Mucosa of descending colon (tissue), 1 donor: Measurements from ENCODE around the genes FMNL3 and RACGAP1.

DNA sequence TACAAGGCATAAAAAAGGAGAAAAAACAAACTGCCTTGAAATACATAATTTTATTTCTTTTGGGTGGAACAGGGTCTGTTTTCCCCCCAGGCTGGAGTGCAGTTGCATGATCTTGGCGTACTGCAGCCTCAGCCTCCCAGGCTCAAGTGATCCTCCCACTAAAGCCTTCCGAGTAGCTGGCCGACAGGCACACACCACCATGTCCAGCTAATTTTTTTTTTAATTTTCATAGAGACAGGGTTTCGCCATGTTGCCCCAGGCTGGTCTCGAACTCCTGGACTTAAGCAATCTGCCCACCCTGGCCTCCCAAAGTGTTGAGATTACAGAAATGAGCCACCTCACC lies 4.2 kb upstream of the TUBA1C start:
- PRO-cap: no peak

GRCh38 chr12:49558412-49558844 lies 9.5 kb downstream of the MCRS1 start:
- PRO-cap: no peak

DNA sequence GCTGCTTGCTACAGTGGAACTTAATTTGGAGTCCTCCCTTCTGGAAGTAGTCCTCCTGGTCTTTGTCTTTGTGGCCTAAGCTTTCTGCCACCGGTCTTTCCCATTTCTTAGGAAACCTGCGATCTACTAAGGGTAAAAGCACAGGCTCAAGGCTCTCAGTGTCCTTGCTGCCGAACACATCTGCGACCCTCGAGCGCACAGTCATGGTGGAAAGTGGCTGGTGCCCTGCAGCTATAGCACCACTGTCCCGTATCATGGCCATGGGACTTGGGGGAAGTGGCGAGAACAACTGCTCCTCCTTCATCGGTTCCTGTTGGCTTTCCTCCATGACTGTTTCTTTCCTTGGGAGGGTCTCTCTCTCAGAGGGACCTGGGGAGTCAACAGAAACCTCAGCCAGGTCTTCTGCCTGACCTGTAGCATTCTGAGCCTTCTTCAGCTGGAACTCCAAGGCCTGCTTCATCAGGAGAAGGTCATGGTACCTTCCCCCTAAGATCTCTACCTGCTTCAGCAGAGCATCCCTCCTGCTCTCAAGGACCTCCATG lies 5.1 kb downstream of the FAM186B start:
- PRO-cap: no peak

DNA sequence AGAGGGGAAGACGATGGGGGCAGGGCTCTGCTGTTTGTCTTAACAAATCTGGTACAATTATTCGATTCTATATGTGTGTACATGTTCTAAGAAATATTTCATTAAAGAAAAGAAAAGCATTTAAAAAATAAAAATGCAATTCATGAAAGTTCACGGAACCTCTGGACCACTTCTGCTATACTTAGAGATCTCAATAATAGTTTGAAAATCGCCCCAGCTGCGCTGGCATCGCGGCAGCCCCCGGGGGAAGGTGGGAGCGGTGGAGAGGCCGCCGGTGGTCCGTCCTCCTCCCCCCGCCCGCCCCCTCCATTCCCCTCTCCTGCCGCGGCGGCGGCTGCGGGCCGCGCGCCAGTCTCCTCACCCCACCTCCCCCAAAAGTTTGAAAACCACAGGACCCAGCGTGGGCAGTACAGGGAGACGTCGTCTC lies 1.4 kb upstream of the PRPF40B start:
- PRO-cap: no peak

DNA sequence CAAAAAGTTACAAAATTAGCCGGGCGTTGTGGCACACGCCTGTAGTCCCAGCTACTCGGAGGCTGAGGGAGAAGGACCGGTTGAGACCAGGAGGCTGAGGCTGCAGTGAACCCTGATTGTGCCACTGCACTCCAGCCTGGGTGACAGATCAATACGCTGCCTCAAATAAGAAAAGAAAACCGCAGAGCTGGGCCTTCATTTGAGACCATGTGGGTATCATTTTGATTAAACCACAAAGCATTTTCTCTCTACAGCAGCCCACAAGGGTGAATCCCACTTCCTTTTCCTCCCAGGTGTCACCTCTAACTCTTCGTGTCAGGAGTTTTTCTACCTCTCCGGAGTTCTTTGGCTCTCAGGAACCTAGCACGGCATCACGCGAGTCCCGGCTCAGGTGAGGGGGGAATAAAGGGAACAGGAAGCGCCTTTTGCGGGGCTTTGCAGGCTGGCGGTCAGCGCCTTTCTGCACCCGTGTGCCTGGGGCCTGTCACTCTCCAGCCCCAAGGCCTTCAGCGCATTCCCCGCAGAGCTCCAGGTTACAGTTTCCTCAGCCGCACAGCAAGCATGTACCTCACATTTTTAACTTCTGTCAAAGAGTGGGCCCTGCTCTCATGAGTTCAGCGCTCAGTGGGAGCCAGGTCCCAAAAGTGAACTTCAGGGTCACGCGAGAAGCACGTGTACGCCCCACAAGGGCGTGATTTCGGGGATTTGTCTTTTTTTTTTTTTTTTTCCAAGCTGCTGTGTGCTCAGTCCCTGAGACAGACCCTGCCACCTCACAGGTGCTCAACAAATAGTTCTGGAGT lies 817 bp upstream of the PRPF40B start:
- PRO-cap: no peak

DNA sequence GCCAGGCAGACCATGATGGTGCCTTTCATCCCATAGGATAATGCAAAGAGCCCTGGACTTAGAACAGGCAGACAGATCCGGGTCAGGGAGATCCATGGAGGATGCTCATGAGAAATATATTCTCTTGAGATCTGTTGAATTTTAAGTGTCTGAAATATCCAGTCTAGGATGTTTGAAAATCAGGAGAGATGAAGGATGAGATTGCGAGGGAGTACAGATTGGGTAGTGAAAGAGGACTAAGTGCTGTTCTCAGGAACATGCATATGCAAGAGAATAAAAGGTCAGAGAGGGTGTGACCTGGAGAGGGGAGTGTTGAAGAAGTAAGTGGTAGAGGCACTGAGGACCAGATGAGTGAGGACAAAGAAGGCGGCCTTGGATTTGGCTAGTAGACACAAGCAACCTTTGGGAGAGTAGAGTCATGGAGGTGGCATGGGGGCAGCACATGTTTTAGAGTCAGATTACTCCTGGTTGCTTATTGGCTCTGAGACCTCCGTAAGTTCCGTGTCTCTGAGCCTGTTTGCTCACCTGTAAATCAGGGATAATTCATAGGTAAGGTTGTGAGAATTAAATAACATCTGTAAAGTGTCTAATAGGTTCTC lies 16.9 kb downstream of the PRPF40B start:
- PRO-cap: no peak

- PRO-cap: no peak
Observed at GRCh38 chr12:49642193-49643087, 19.1 kb downstream of the PRPF40B start.

GRCh38 chr12:49707173-49707676 lies at the start of gene FMNL3:
TSS of gene FMNL3 (minus strand) at chr12:49707405.
- PRO-cap: unidirectional peak, minus-strand start at chr12:49707293; unidirectional peak, minus-strand start at chr12:49707443; unidirectional peak, minus-strand start at chr12:49707562

GRCh38 chr12:49803688-49804129 lies 24.5 kb downstream of the NCKAP5L start:
- PRO-cap: no peak

- PRO-cap: no peak
Observed at GRCh38 chr12:49806314-49806815, 21.8 kb downstream of the NCKAP5L start.

- PRO-cap: no peak
Observed at GRCh38 chr12:49809414-49810587, 18.4 kb downstream of the NCKAP5L start.

DNA sequence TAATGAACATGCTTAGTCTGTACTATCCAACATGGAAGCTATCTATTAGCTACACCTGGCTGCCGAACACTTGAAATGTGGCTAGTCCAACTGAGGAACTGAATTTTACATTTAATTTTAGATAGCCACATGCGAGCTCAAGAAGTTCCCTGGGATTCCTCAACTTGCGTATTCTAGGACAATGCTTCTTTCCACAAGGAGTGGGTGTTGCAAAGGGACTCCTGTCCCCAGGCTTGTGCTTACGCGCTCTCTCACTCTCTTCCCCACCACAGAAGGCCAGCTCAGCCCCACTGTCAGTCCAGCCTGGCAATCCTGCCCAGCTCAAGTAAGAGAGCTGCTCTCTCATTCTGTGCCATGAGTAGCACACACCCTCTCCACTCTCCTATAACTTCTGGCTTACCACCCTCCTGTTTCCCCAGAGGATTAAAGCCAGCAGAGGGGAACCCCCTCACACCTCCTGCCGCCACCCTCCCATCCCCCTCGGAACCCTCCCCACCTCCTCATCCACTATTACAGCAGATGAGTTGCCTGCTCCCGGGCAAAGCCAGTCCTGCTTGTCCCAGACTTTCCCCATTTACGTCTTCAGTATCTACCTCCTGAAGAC lies 17.1 kb downstream of the NCKAP5L start:
- PRO-cap: no peak

DNA sequence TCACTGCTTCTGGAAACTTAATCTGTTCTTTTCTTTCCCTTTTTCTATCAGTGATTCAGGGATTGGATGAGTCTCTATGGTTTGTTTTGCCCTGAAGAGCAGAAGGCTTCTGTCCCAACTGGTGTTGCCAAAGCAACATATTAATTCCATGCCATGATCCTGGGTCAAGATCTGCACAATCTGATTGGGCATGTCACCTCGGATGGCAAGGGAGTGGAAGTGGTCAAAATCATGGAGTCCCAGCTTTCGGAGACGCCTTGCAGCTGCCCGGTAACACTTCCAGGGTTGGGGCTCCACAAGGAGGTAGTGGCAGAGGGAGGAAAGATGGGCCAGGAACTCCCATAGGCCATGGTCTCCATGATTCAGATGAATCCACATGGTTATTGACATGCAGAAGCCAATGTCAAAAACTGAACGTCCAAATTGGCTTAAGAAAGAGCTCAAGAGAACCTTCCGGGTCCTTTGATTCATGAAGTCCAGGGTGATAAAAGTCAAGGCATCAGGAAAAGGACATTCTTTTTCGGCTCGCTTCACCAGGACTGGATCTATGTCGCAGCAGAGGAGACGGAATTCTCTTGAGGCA lies 4.4 kb downstream of the BCDIN3D start:
- PRO-cap: no peak

DNA sequence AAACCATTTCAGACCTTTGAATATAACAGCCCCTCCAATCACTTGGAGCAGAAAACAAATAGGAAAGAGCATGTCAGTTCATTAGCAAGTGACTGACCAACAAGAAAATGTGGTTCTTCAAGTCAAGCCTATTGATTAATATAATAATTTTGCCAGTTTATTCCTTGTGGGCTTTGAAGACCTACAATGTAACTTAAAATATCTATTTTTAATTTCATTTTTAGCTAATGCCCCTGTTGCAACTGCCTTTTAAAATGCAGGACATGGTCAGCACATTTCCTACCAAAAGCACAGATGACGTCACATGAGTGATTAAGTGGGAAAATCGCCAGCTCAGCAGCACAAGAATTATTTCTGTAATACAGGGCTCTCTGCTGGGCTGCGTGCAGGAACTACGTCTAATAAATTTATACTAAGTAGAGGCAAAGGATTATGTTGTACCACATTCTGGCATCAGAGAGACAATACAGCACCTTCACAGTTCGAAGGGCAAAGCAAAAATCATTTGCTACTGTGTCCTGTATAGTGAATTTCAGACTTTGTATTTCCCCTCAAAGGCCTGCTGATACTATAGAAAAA lies 8.3 kb downstream of the RACGAP1 start:
- PRO-cap: no peak

GRCh38 chr12:50024702-50025573 lies at the start of gene RACGAP1:
TSS of gene RACGAP1 (minus strand) at chr12:50025494.
- PRO-cap: bidirectional peak, plus-strand start at chr12:50025428, minus-strand start at chr12:50025448

GRCh38 chr12:50080941-50081576 lies 4.1 kb upstream of the SMARCD1 start:
- PRO-cap: no peak

DNA sequence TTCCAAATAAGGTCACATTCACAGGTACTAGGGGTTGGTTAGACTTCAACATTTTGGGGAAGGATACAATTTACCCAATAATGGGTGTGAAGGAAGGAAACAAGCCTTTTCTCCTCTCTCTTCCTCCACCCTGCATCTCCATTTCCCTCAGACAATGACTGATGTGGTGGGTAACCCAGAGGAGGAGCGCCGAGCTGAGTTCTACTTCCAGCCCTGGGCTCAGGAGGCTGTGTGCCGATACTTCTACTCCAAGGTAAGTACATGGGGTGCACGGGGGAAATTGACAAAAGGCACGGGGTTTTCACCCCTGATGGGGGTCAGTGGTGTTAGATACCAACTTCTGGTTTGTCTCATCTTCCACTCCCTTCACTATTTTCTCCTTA lies 5.3 kb upstream of the GPD1 start:
- PRO-cap: no peak

DNA sequence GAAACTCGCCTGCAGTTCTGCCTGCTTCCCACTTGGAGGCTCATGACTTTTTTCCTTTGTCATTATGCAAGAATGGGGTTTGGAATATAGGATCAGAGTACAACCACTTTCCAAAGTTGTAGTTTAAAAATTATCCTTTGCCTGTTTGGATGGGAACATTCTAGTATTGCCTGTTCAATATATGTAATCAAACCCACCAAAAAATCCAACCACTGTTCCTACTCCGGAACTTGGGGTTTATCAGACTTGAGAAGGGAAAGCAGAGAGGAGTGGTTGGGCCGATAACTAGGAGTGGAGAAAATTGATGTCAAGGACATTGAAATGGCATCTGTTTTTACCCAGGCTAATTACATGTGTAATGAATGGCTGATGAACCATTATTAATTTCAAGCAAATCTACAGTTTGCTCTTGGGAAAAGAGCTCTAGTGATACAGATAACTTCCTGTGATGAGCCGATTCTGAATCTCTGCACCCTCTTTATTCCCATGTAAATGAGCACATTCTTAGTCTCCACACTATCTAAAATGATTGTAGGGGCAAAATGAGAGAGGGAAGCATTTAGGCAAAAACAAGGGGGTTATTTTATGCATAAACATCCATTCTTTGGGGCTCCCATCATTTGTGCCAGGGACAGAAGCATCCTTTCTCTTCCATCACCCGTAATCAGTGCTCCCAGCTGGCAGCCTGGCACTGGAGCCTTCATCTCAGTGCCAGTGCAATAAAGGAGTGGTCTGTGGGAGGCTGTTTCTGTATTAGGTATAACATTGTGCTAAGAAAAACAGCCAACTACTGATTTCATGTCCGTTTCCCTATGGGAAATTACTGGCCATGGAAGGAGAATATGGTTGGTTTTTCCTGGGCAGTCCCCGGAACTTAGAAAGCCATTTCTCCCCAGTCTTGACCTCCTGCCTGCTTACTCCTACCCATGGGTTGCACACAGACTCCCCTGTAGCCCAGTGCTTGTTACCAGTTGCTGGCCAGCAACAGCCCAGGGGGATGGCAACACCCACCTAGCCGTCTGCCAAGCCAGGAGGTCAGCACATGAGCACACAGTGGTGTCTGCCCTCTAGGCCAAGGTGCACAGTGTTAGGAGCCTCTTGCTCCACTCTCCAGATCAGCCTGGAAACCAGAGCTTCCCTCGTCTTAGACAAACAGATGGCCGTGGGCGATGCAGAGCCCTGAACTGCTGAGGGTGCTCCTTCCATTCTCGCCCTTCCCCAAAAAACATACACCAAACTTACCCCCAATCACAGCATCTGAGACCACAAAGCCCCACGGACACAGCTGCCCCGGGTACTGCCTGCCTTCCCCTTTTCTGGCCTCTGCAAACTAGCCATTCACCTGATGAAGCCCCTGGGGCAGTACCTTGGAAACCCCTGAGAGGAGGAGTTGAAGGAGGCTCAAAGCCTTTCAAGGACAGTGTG lies 1.5 kb upstream of the GPD1 start:
- PRO-cap: no peak

- PRO-cap: unidirectional peak, plus-strand start at chr12:50221642
Observed at GRCh38 chr12:50221020-50221869, 54.1 kb upstream of the CERS5 start.

DNA sequence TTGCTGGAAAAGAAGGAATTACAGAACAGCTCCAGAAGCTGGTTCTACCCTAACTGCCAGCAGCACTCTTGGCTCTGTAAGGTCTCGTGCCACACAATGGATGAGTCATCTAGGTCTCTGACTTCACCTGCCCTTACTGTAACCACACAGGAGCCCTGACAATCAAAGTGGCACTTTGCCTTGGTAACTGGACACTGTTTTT lies 57.2 kb upstream of the CERS5 start:
- PRO-cap: no peak